Adrenal gland (tissue), 7 donors: ENCODE measurements around the genes CENPF and KCTD3.

DNA sequence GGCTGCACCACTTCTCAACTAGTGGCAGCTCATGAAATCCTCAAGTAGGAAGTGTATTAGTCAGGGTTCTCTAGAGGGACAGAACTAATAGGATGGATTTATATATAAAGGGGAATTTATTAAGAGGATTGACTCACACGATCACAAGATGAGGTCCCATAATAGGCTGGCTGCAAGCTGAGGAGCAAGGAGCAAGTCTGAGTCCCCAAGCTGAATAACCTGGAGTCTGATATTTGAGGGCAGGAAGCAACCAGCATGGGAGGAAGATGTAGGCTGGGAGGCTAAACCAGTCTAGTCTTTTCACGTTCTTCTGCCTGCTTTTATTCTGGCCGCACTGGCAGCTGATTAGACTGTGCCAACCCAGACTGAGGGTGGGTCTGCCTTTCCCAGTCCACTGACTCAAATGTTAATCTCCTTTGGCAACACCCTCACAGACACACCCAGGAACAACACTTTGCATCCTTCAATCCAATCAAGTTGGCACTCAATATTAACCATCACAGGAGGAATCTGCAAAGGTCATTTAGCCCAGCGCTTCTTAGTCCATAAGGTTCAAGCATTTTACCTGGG is 52.9 kb upstream of the PPP2R5A start:
- PRO-cap, 3 experiments: no peak in any of the 3 experiments
- RAMPAGE, long total RNA, 4 experiments: no peak in any of the 4 experiments
- RRBS: no CpG with 5 or more reads among the region's 4 CpGs

DNA sequence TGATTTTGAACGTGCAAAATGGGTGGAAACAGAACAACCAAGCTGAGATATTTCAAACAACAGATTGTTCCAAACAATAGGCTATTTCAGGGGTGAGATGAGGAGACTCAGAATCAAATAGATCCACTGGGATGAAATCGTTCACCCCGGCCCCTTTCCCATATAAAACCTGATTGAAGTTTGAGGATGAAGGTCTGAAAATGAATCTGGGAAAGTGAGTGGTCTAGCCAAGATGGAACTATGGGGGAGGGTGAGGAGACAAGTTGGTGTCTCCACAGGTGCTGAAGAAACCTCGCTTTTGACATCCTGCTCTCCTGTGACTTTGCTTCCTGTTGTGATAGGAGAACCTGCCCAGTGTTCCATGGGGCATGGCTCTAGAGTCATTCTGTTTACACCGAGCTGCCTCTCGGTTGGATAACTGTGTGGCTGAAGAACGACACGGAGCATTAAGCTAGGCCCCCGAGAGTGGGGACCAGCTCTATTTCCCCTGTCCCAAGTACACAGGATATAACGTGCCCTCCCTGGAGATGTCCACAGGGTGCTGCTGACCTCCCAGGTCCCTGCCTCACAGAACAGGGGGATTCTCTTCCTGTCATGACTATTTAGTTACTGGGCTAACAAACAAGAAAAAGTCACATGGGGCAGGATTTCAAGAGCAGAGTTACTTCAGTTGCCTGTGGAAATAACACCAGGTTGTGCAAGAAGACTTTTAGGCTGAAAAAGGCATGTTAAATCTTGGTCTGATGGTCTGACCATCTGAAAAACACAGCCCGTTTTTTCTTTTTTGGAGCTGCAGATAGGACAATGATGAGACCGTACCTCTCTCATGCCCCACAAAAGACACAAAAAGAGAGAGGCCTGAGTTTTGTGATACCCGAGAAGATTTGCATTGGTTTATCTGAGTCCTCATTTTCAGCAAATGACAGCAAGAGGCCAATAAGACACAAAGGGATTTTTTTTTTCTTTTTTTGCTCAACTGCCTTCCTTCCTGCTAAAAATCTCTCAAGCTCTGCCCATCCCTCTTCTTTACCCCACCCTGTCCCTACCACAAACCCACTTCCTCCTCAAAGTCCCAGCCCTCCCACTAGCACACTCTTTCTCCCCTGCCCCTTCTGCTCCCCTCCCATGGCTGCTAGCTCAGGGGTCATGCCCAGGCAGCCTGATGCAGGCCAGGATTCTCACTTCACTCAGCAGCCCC is 29.3 kb upstream of the PPP2R5A start:
- PRO-cap, 3 experiments: no peak in any of the 3 experiments
- RAMPAGE, long total RNA, 4 experiments: no peak in any of the 4 experiments
- RRBS: no CpG with 5 or more reads among the region's 13 CpGs

DNA sequence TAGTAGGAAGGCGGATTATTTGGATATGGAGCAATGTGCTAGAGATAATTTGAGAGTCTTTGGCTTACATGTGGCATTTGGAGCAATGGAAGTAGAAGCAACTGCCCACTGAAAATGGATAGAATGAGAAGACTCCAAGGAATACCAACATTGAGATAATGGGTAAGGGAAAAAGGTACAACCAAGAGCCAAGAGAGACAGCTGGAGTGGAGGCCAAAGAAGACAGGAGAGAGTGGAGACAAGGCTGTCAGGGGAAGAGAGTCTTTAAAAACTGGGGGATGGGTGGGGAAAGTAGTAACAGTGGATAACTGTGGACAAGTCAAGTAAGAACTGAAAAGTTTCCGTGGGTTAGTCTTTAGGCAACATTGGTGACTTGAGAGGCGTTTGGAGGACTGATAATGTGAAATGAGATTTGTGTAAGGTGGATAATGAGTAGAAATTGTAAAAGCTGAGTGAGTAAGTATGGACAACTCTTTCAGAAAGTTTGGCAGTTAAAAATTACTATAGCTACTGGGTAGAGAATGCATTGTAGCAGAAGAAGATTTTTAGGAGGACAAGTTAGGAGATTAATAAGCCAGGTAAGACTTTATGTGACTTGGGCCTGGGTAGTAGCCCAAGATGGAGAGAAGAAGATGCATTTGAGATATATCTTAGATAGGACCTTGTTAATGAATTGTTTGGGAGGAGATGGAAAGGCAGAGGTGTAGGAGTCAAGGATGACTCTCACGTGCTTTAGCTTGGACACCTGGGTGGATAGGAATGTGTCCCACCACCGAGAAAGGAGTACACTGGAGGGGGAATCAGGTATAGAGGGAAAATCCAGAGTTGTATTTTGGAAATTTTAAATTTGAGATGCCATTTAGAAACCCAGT is 10.5 kb downstream of the PPP2R5A start:
- PRO-cap, 3 experiments: no peak in any of the 3 experiments
- RAMPAGE, long total RNA, 4 experiments: no peak in any of the 4 experiments
- RRBS: no CpG with 5 or more reads among the region's 5 CpGs

DNA sequence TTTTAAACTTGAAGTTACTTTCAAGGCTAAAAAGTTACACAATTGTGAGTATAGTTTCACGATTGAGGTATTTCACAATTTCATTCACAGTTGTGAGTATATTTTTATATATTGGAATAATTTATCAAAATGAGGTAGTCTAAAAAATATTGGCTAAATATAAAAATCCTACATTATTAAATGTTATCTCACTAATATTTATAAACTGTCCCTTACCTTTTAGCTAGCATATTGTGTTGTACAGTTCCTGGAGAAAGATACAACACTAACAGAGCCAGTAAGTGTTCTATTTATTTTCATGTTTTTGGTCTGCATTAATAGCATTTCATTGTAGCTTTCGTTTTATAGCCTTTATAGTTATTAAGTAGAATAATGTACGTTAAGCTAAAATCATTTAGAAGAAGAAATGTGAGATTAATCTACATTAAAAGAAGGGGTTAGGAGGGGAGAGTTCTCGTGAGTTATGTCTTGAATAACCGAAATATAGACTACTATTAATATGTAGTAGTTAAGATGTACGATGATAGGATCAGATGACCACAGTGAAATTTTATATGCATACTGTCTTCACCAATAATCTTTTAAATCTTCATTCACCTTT is 63.9 kb downstream of the PPP2R5A start:
- PRO-cap, 3 experiments: no peak in any of the 3 experiments
- RAMPAGE, long total RNA, 4 experiments: no peak in any of the 4 experiments
- RRBS: no CpG with 5 or more reads among the region's 6 CpGs

DNA sequence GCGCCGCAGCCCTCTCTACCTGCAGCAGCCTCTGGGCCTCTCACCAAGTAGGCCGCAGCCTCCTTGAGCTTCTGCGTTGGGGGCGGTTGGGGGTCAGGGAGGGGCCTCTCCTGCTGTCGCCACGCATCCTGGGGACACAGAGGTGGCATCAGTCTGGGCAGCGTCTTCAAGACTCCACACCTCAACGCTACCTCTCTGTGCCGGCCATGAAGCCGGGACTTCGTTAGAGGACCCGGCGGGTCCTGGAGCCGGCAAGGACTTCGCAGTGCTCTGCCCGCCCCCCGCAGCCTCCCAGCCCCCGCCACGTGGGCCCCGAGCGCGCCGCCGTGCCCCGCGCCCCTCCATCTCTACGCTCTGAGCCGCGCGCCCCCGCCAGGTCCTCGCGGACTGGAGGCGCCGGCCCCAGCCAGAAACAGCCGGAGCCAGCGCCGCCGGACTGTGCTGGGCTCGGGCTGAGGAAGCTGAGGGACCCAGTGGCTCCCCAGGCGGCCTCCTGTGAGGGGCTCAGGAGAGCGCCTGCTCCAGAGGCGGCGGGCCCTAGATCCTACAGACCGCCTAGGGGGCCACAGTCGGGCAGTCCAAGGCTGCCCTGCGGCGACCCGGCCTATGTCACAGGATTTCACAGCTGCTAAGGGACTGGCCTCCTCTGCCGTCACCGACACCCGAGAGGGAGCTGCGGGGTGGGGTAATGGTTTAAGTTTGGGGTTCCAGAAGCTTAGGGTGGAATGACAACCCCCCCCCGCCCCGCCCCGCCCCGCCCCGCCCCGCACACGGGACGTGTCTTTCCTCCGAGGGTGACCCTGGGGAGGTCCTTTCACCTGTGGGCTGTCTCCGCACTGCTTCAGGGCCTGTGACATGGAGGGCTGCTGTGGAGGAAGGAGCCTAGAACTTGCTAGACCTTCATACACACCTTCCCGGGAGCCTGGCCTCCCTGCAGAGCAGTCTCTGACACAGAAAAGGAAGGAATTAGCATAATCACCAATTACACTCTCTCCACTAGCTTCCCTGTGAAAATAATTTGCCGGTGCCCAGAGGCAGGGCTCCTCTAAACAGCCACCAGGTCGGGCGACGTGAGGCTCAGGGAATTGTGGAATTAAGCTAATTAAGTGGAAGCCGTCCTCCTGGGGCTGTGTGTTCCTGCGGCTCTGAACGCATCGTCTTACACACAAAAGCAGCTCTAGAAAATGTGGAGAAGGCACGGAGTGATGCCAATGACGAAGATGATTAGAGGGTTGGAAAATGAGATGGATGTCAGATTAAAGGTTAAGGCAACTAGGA is 82.2 kb downstream of the NENF start:
- PRO-cap, 3 experiments: peak in 1 of 3 experiments; most common plus-strand start position 434 of the sequence (in 1); most common minus-strand start position 438 of the sequence (in 1)
- RAMPAGE, long total RNA, 4 experiments: no peak in any of the 4 experiments
- RRBS: 53% methylated on average over 2 of the region's 75 CpGs

GRCh38 chr1:212557845-212559064 is 50.3 kb upstream of the ATF3 start:
- PRO-cap, 3 experiments: peak in 3 of 3 experiments; most common plus-strand start chr1:212558318 (in 3); most common minus-strand start chr1:212558395 (in 2)
- RAMPAGE, long total RNA, 4 experiments: no peak in any of the 4 experiments
- RRBS: under 1% methylated on average over 17 of the region's 95 CpGs

DNA sequence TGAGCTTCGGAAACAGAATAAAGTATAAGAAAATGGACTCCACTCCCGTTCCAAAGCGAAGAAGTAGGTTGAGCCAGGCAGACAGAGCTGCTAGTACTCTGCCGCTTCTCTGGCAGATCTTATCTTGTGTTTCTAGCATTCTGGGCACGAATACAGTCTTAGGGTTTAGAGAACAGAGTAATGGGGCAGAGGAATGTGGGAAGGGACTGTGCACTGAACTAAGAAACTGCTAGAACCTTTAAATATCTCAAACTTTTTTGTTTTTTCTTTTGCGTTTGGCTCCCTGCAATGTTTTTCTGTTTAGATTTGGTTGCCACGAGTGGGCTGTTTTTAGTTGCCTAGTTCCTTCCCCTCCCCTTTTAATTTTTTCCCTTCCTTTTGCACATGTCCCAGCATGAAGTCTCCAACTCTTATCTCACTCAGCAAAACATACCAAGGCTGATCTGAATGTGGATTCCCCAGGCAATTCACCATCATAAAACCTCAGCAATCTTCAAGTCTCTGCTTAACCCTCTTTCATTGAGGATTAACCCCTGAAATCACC is 3.1 kb upstream of the ATF3 start:
- PRO-cap, 3 experiments: no peak in any of the 3 experiments
- RAMPAGE, long total RNA, 4 experiments: no peak in any of the 4 experiments
- RRBS: no CpG with 5 or more reads among the region's 7 CpGs

- PRO-cap, 3 experiments: no peak in any of the 3 experiments
- RAMPAGE, long total RNA, 4 experiments: no peak in any of the 4 experiments
- RRBS: no CpG with 5 or more reads among the region's 8 CpGs
Observed at GRCh38 chr1:212613462-212614112, 5.0 kb downstream of the ATF3 start.

GRCh38 chr1:212731397-212731649 is 31.7 kb upstream of the BATF3 start:
- PRO-cap, 3 experiments: no peak in any of the 3 experiments
- RAMPAGE, long total RNA, 4 experiments: no peak in any of the 4 experiments
- RRBS: no CpG with 5 or more reads among the region's 4 CpGs

DNA sequence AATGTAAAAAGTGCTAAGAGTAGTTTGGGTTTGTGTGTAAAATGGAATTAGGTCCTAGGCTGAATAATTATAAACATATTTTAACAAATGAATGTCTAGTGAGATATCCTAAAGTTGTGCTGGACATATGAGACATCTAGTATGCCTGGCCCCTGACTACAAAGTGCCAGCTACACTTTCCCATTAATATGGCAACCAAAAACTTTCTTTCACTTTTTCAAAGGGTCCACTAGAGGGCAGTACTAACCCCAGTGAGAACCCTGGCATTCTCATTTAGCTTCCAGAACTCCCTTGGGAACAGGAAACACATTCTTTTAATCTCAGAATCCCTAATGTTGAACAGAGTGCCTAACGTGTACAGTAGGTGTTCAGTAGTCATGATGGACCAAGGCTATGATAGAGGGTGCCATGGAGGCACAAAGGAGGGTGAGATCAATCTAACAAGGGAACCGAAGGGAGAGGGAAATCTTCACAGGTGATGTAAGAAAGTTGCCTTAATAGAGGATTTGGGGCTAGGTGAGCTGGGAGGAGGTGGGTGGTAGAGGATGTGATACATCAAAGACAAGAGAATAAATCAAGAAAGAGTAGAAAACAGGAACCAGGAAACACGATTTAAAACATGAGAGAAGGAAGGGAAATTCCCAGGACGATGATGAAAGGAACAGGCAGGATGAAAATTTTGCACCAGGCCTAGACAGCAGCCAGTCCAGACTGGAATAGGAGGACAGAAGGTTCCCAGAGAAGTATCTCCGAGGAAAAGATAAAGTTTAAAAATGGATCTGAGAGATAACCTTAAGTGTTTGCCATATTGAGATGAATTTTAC is 41.6 kb downstream of the NSL1 start:
- PRO-cap, 3 experiments: no peak in any of the 3 experiments
- RAMPAGE, long total RNA, 4 experiments: no peak in any of the 4 experiments
- RRBS: no CpG with 5 or more reads among the region's 5 CpGs

DNA sequence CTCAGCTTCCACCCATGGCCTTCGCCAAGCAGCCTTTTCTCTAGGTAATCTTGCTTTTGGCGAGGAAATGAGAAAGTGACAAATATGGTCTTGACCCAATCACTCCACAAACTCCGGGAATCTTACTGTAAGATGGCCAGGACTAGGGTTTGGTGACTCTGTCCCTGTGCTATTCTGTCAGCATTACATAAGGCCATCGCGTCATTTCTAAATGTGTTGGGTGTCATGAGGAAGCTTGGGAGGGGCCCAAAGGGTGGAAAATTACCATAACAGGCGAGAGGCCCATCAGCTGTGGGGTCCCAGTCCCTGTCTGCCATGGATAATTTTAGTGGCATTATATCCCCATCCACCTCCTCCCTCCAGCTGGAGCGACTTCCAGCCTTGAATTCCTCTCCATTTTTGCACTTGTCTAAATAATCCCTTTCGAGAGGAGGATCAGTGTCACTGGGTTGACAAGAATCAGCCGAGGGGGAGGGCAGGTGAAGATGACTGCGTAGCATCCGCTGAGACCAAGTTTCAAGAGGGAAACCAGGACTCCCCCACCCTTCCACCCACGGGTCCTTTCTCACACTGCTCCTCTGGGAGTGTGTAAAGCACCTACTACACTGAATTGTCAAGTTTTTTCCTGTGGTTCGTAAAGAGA is 29.0 kb downstream of the VASH2 start:
- PRO-cap, 3 experiments: no peak in any of the 3 experiments
- RAMPAGE, long total RNA, 4 experiments: no peak in any of the 4 experiments
- RRBS: no CpG with 5 or more reads among the region's 13 CpGs

DNA sequence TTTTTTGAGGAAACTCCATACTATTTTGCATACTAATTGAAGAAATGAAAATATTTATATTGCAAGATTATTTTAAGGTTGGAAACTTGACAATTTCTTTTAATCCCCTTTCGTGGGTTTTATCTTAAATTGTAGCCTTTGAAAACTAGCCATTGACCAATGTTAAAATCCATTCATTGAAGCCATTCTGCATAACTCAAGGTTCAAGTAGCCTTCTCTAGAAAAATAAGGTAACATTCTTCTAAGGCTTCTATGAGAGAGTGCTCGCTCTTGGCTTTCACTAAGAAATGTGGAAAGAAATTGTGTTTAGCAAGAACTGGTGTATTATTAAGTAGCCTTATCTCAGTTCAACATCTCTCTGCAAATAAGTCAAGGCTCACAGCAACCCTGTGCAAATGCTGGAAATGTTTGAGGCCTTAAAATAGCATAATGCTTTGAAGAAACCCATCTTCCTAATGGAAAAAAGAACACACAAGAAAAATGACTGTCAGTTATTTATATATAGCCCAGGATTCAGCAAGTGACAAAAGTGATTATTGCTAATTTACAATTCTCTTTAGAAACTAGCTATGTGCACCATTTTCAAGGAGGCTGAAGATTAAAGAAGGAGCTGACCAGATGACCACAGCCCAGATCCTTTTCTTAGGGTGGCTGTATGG is 254.1 kb upstream of the PROX1 start:
- PRO-cap, 3 experiments: no peak in any of the 3 experiments
- RAMPAGE, long total RNA, 4 experiments: no peak in any of the 4 experiments
- RRBS: no CpG with 5 or more reads among the region's 2 CpGs

DNA sequence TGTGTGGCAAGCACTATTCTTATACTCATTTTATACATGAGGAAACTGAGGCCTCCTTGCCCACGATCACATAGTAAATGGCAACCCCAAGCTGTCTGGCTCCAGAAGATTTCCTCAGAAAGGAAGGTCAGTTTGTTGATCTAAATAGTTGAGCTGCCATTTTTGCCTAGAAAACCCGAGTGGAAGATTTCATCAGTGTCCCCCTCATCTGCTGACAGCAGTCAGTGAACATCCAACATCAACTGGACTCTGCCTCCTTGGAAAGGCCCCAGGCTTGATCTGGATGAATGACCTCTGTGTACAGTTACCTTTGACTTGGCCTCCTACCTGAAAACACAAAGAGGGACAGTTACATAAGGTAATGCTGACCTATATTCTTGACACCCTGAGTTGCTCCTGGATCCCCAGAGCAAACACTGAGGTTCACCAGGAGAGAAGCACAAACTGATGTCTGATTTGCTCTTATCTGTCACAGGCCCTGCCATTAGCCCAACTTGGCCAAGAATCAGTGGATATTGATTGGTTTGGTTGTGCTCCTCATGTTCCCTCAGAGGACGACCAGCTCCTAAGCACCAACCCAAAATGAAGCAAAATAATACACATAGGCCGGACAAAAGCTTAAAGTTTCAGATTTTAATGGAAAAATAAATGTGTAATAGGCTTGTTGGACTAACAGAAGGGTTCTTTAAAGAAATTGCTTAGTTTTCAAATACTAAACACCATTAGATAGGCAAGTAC is 139.0 kb downstream of the PROX1 start:
- PRO-cap, 3 experiments: no peak in any of the 3 experiments
- RAMPAGE, long total RNA, 4 experiments: no peak in any of the 4 experiments
- RRBS: no CpG with 5 or more reads among the region's 4 CpGs

GRCh38 chr1:214278730-214279254 is 2.2 kb upstream of the SMYD2 start:
- PRO-cap, 3 experiments: no peak in any of the 3 experiments
- RAMPAGE, long total RNA, 4 experiments: no peak in any of the 4 experiments
- RRBS: no CpG with 5 or more reads among the region's 3 CpGs

DNA sequence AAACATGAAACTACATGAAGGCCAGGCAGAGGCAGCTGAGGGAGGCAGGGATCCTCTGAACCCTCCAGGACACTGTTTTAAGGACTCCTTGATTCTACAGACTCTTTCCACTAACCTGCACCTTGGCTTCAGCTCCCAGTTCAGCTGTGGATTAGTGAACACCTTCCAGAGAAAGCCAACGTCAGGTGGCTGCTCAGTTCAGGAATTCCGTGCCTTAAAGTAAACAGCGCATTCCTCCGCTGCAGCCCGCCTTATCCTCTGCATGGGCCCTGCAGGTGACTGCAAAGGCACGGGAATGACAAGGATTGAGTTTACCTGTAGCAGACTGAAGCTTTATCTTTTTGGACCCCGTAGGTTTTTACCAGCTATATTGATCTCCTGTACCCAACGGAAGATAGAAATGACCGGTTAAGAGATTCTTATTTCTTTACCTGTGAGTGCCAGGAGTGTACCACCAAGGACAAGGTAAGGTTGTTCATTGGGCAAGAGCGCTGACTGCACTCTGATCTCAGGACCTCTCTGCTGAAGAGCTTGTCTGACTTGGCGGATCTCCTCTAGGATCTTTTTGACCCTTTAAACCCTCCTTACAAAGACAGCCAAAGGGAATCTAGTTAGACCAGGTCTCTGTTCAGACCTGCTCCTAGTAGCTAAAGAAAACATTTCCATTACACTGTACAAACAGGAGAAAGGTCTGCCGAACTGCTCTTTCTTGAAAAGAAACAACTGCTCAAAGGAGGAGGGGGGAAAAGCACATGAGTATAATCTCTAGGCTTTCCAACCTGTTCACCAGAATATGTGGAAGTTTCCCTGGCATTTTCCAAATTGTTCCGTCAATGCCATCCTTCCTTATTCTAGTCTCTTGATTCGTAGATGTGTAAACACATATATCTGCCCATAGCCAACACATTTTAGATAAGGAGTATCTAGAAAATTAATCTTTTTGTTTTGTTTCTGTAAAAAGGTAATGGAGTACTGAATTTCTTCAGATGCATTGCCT is 49.2 kb downstream of the SMYD2 start:
- PRO-cap, 3 experiments: no peak in any of the 3 experiments
- RAMPAGE, long total RNA, 4 experiments: no peak in any of the 4 experiments
- RRBS: no CpG with 5 or more reads among the region's 14 CpGs

DNA sequence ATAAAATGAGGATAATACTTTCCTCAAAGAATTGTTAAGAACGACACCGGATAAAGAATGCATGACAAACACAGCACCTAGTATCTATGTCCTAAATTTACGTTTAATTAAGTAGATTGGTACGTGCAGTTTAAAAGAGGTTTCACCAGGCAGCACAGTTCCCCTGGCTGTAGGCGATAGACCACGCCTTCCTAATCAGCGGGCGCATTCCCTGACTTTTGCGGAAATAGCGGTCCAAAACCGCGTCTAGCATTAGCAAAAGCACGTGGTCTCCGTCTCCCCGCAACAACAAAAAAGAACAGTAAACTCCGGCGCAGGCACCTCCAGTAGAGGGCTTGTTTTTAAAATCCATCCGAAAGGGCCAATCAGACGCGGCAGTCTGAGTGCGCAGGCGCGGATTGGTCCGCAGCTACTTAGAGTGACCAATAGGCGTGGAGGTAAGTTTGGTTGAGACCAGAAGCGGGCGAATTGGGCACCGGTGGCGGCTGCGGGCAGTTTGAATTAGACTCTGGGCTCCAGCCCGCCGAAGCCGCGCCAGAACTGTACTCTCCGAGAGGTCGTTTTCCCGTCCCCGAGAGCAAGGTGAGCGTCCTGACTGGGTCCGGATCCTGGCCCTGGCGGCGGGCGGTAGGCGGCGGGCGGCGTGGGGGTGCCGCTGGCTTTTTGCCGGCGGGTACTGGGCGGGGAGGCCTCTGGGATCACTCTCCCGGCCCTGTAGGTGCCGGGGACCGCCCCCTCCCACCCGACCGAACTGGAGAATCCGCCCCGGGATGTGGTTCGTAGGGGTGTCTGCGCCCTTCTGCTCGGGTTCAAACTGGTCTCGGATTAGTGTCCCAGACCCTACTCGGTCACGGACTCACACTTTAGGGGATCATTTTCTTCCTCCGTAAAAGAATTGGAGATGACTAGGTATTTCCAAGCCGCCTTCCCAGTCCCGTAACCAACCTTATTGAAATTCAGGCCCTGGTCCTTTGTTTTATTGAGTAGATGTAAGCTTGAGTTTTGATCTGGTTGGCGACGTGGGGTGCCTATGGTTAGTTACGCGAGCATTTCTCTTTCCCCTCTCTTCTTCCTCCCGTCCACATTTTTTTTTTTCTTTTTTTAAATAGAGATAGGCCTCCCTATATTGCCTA is at the start of gene CENPF:
Gene CENPF (plus strand): TSS at position 456 of the 1,133 bp plus-strand sequence.
- PRO-cap, 3 experiments: peak in 2 of 3 experiments; most common plus-strand start position 456 of the sequence (in 2); most common minus-strand start position 197 of the sequence (in 2)
- RAMPAGE, long total RNA, 4 experiments: start-site peak on the plus strand in 2 of 4 experiments, centred at positions 484 to 516 of the sequence, 17 to 19 reads per replicate
- RRBS: 2% methylated on average over 18 of the region's 72 CpGs

DNA sequence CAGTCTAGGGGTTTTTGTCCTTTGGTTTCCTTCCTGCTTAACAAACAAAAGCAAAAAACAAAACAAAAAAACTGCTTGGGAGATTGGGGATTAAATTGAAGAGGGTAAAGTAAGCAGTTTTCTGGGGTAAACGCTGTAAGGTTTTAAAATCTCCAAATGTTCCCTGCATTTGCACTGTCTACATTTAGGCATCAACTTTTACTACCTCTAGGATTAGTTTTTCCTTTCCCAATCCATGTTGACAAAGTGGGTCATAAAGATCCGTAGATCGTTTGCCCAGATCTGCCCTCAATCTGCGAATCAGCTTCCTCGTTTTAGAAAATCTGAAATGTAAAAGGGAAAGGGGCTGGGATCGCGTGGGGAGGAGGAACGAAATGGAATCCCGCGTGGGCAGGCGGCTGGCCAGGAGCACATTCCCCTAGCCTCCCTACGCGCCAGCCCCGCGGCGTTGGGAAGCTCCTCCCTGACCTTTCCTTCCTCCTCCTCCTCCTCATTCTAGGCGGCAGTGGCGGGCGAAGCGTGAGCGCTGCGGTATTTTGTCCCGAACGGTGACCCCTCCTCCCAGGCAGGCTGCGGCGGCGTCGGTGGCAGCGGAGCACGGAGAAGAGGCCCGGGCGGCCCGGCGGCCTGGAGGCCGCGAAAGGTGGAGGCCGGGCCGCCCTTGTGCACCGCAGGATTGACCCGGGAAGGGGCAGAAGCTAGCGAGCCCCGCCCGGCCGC is at the start of gene KCTD3:
Gene KCTD3 (plus strand): TSS at position 493 of the 720 bp plus-strand sequence.
- PRO-cap, 3 experiments: peak in 3 of 3 experiments; most common plus-strand start position 493 of the sequence (in 2); most common minus-strand start position 381 of the sequence (in 2)
- RAMPAGE, long total RNA, 4 experiments: no peak in any of the 4 experiments
- RRBS: no CpG with 5 or more reads among the region's 44 CpGs

DNA sequence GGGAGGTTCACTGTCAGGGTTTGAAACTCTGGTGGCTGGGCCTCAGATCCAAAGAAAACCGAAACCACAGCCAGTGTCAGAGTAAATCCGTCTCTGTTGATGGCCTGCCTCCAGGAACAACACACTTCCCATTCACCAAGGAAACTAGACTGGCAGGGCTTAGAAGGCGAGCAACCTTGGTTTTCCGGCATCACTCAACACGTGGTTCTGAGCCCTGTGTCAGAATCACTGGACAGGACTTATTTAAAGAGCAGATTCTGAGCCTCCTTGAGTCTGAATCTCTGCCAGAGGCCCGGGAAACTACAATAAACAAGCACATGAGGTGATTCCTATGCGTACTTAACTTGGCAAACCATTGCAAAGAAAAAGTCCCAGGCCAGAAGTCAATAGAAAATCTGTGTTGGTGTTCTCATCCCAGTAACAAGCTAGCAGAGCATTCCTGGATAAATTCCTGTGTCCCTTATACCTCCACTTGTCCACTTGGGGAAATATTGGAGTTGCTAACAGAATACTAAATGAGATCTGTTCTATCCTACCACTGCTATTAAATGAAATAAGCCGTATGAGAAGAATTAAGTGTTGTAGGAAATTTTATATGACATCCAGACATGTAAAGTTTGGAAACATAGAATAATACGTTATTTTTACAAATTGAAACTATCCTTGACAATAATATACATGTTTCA is 70.1 kb downstream of the KCTD3 start:
- PRO-cap, 3 experiments: no peak in any of the 3 experiments
- RAMPAGE, long total RNA, 4 experiments: no peak in any of the 4 experiments
- RRBS: 5% methylated on average over 3 of the region's 9 CpGs

DNA sequence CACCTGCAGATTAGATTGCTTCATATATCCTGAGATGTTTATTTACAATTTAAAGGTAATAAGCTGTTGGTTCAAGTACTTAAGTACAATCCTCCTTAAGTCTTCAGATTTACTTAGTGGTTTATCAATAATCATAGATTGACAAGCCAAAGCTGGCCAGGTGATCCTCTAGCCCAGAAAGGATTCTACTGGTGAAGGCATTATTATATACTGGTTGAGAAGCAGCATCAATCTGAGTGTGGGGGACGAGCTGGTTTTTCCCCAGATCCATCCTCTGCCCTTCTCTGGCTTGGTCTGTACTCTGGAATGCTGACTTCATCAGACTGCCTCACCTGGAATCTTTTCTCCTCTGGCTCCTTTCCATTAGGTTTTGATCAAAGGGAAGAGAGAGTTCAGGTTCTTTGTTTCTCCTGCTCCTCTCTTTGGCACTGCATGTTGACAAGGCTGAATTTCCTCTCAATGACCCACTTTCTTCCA is 93.9 kb downstream of the KCTD3 start:
- PRO-cap, 3 experiments: no peak in any of the 3 experiments
- RAMPAGE, long total RNA, 4 experiments: no peak in any of the 4 experiments
- RRBS: no CpG with 5 or more reads among the region's 1 CpG

DNA sequence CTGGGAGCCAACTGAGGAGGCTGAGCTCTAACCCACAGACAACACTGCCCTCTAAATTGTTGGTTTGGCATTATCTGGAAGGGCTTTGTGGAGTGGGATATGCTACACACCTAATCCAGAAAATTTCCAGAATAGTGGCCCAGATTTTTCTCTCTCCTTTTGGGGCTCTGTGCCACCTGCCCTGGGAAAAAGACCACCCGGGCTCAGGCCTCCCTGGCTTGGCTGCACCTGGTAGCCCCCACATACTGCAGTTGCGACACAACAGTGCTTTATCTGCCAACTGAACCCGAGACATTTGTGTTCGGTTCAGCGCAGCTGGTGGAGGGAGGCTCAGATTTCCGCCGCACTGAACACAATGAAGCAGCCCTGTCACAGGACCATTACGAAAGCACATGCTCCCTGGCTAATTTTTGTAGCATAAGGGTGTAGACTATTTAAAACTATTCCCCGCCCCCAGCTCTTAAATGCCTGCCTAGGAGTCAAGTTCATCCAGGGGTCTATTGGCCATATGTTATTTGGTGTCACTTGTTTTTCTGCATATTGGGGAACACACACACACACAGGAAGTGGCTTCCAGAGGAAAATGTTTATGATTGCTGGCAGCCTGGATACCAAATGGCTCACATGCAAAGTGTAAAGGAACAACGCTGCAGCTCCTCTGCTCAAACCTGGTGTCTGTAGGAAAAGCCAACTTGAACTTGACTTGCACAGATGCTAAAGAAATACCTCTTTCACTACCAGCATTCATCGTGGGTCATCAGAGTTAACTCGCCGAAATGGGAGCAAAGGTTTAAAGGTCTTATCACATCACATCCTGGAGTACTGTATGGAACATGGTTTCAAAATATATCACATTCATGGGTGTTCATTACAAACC is 92.4 kb upstream of the ESRRG start:
- PRO-cap, 3 experiments: no peak in any of the 3 experiments
- RAMPAGE, long total RNA, 4 experiments: no peak in any of the 4 experiments
- RRBS: no CpG with 5 or more reads among the region's 13 CpGs